Endometrial microvascular endothelial cells (primary cell): Measurements from ENCODE around the genes MYEF2, CTXN2 and SECISBP2L.

DNA sequence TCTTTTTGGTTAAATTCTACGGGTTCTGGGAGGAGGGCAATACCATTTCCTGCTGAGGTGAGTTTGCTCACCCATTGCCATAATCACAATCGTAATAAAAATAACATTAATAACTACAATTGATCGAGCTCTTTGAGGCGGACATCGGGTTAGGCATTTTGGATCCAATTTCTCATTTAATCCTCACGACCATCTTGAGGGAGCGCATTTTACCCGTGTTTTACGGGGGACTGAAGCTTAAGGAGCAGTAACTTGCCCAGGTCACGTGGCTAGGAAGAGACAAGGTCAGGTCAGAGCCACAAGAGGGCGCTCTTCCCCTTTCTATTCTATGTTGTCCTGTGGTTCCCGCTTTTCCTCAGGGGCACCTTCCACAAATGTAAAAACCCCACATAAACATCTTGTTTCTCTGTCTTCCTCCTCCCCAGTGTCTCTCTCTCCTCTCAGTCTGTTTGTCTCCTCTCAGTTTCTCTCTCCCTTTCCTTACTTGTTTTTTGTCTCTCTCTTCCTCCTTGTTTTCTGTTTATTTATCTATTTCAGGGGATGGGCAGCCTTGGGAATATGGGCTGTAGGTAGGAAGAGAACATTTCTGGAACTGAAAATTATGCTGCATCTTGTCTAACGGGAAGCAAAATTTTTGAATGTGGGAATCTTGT lies 70.8 kb downstream of the SQOR start:
- RAMPAGE, long total RNA: no peak

DNA sequence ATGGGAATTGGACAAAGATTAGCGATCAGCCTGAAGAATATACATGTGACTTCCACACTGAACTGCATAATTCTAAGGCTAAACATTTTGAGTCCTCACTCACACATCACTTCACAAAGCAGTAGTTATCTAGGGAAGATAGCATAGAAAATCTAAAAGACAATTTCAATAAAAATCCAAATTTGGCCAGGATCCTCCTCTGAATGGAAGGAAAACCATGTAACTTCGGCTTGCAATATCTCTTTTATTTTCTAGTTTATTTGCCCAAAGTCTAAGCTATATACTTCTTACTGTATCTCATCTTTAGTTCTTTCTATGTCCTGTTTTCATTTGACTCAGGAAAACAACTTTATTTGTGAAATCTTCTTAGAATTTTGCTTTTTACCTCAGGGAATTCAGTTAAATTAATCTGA lies 837.8 kb downstream of the SQOR start:
- RAMPAGE, long total RNA: no peak

DNA sequence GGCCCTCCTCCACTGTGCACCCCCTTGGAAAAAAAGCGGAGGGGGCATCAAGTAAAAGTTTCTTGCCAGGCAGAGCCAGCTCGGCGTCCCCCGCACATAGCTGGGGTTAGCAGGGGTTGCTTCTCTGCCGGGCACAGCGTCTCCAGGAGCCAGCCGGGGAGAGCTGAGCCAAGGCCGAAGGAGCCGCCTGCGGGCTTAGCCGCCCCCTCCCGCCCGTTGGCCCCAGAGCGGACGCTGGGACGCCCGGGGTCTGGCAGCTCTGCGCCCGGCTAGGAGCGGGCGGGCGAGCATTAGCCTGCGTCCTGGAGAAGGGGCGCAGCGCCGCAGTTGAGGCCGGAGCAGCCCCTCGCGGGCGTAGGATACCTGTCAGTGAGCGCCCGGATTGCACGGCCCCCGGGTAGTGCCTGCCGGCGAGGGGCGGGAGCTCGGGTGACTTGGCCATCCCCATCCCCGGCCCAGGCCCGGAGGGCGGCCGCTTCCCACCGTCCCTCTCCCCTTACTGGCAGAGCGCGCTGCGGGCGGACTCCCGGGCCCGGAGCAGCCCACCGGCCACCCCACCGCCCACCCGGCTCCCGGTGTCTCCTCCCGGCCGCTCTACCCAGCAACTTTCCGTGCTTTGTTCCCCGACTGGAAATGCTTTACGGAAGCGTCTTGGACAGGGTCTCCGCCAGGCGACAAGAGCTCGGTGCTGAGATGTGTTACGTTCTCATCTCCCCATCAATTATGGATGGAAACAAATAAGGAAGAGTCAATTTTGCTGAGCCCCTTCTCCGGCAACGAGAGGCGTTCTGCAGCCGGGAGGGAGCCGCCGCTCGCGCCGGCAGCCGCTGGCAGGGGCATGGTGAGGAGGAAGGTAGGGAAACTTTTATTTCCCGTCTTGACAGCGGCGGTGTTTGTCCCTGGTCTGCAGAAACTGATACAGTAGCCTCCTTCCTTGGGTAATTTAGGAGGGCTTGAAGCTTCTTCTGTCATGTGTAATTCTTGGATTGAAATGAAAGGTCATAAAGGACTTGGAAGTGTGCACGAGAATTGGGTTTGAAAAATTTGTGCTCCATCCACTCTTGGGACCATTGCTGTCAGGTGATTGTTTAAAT lies 1.1 kb downstream of the SEMA6D start:
- RAMPAGE, long total RNA: no peak

GRCh38 chr15:47725871-47726554 lies 8.7 kb downstream of the SEMA6D start:
- RAMPAGE, long total RNA: no peak

DNA sequence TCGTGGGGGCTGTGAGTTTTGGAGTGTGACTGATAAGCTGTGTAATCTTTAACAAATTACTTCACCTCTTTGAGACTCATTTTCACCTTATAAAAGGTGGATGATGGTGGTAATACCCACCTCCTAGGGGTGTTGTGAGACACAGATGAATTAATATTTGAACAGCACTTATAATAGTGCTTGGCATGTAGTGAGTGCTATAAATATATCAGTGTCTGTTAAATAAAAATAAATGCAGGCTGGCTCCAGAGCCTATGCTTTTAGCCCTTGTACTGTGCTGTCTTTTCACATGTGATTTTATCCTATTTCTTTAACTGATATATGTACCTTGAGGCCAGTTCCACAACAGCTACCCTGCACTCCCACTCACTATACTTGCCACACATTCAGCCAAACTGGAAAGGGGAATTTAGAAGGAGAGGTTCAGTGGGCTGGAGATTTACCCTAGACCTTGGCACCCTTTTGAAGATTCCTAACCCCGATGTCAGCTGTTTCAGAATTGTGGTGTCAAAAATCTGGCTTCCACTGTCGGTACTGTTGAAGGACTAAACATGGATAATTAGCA lies 9.3 kb downstream of the SEMA6D start:
- RAMPAGE, long total RNA: no peak

GRCh38 chr15:48177113-48177328 lies 1.1 kb downstream of the MYEF2 start:
- RAMPAGE, long total RNA: no peak

- RAMPAGE, long total RNA: no peak
Measured at GRCh38 chr15:48177560-48178753, at the start of gene MYEF2. TSS of gene MYEF2 (minus strand) at chr15:48178295.

DNA sequence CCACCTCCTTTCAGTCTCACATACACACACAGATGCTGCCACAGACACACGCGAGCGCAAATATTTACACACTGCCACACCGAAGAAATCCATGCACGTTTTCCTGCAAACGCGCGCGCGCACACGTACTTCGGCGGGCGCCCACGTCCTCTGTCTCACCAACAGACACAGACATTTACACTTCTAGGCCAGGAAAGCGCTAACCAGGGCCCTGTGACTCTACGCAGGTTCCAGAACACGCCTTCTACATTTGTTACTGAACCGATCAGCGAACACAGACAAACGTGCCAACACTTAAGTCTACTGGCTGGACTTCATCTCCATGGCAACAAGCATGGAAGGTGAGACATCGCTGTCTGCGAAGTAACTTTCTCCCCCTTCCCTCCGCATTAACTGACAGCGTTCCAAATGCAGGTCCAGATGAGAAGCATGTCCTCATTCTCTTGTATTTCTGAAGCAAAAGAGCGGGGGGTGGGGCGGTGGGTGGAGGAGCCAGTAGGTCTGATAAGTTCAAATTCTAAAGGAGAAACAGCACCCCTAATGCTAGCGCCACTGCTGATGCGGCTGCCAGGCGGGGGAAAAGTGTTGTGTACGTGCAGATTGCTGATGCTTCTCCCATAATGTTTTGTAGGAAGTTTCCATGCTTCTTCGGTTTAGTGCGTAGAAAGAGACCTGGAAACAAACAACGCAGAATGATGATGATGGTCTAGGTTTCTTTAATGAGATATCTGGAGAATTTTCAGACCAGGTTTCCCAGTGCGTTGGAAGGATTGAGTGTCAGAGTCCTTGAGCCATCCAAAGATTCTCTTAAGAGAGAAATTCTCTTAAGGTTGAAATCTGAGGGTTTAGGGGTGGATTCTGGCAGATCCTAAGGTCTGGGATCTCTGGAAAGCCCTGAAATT lies at the start of gene CTXN2:
CTXN2 (plus strand) TSS at position 153 of the 902 bp plus-strand sequence.
- RAMPAGE, long total RNA: no peak

DNA sequence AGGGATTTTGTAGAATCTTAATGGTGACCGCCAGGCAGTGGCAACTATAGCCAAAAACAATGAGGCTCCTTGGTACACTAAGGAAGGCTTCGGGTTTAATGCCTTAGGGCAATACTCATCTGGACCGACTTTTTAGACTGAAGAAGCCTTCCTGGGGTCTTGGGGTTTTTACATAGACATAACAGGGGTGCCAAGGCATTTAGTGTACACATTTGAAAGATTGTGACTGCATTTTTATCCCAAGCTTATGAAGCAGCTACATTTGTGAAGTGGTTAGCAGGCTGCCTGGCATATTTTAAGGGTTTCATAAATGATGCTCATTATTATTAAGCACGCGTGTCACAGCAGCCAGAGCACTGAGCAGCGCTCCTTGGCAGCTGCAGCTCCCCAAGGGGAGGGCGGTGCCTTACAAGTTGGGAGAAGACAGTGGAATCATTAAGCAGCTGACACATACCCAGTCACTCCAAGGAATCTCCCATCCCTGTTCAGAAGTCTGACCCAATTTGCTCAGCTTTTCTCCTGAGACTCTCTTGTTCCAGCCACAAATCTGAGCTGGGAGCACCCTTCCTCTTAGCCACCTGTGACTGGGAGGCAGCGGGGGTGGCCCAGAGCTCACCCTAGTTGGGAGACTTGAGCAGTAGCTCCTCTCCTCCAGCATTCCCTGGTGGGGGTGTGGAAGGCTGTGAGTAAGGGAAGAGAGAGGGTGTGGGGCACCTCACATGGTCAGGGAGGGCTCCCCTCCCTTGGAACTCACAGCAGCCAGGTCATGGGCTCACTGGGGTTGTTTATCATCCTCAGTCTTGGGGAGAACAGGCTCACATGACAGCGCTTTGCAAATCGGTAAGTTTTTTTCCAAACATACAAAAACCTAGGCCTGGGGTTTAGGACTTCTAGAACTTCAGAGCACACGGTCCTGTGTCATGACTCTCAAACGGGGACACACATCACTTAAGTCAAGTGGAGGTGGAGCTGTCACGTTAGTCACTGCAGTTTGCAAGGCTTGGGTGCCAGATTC lies 64.3 kb downstream of the DUT start:
- RAMPAGE, long total RNA: no peak

GRCh38 chr15:48486937-48487314 lies 155.7 kb downstream of the DUT start:
- RAMPAGE, long total RNA: no peak

DNA sequence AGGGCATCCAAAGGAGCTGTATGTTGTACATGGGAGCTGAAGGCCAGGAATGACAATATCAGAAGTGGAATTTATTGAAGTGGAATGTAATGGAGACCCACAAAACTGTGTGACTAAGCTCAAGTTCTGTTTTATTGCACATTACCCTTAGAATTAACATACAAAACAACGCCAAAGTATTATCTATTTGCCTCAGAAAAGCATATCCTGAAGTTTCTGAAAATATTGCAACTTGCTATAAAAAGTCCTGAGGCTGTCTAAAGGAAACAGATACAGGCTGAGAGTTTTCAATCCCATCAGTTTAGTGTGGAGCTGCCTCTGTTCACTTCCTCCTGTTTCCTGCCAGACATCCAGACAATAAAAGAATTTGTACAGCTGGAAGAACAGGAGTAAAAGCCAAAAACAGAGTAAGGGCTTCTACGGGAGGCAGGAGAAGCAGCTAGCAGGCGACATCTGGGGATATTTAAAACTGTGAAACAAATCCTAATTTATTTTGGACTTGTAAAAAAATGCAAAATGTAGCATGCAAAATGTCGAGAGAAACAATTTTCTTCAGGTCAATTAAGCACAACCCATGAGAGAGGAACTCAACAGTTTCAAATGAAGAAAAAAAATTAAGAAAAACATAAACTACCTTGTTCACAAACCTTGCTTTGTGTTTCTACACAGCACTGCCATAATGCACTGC lies 108.7 kb downstream of the FBN1 start:
- RAMPAGE, long total RNA: no peak

GRCh38 chr15:48596235-48597027 lies 49.1 kb downstream of the FBN1 start:
- RAMPAGE, long total RNA: no peak

GRCh38 chr15:48610593-48611080 lies 34.9 kb downstream of the FBN1 start:
- RAMPAGE, long total RNA: no peak

GRCh38 chr15:48643794-48644115 lies 1.8 kb downstream of the FBN1 start:
- RAMPAGE, long total RNA: no peak

DNA sequence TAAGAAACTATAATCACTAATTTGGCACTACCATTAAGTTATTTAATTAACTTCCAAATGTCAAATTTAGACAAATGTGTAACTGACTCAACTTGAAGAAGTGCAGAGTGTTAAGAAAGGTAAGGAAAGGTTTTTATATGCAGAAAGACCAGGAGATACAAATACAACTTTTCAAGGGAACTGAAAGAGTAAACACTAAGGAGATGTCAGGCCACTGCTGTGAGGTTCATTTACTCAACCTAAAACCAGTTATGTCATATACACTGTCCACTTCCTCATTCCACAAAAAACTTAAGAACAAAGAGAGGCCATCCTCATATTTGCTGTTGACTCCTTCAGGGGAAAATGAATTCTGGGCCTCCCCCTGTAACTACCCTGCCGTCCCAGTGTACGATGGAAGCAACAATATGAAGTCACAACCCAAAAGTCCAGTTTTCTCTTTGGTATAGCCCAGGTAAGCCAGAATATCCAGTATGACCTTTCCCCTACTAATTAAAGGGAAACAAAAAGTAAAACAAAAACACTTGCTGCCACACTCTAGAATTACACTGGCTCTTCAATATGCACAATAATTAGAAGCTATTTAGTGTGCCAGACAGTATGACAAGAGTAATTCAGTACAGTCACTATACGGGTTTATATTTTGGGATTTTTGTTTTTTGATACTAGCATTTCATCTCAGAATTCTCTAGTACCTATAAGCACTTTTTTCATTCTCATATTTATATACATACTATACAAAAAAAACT lies 16.2 kb downstream of the CEP152 start:
- RAMPAGE, long total RNA: no peak

DNA sequence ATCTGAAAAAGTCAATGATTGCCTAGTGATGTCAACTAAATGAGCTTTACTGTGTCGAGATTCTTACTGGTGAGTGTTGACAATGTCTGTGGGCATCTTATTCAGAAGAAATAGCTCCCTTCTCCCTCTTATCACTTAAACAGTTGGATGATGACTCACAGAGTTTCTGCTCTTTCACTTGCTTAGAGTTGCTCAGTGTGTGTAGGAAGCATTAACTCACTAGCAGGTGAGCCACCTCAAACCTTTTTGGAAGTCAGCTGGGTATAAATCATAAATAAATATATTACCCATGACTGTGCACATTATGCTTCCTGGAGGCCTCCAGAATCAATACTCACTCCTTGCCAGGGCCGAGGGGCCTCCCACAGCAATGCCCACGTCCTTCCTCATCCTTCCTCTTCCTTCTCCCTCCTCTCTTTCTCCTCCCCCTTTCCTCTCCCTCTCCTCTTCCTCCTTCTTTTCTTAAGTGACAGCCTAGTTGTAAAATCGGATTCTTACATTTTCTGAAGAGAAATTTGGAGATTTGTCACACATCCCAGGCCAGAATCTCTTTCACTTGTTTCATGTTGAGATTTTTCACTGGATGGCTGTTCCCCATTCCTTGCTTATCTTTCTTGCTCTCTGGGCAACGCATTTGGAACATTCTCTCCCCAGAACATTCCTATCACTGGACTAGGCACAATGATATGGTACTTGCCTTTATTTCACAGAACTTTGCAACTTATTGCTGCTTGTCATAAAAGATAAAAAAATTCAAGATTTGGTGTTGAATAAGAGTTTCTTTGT lies 17.5 kb downstream of the SHC4 start:
- RAMPAGE, long total RNA: no peak

DNA sequence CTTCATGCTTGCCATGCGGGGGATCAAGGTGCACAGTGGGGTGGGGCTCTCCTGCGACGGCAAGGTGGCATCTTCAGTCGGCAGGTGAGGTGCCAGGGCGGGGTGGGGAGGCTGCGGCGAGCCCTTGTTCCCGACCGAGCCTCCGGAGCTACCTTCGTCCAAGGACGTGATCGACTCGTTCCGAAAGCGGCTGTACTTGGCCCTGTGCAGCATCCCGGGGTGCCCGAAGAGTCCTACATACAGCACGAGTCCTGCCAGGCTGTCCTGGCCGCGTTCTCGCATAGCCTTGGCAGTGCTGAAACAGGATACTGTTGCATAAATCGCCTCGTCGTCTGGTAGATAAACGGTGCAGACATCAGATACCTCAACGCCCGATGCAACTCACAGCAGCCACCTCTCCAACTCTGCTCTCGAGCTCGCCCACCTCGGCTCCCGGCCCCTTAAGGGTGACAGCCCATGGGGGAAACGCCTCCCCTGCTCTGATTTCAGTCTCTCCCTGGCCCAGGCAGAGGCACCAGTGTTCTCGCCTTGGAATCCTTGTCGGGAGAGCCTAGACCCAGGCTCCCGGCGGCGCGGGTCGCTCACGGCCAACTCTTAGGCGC lies 884 bp downstream of the SHC4 start:
- RAMPAGE, long total RNA: no peak

GRCh38 chr15:48975650-48976703 lies 12.3 kb upstream of the SHC4 start:
- RAMPAGE, long total RNA: no peak

- RAMPAGE, long total RNA: start-site peak on the minus strand at chr15:49046403-49046477, 209 and 325 reads in 2 replicates
Measured at GRCh38 chr15:49045544-49046875, at the start of gene SECISBP2L. TSS of gene SECISBP2L (minus strand) at chr15:49046446.

GRCh38 chr15:49149135-49149864 lies 6.1 kb downstream of the COPS2 start:
- RAMPAGE, long total RNA: no peak